Bronchus fibroblast of lung (primary cell): ENCODE results near the genes REG1B and SFTPB.

- RAMPAGE, long total RNA = no peak
Observed at GRCh38 chr2:79087821-79088330, at the start of gene REG1B. Gene REG1B (minus strand): TSS chr2:79087993.

DNA sequence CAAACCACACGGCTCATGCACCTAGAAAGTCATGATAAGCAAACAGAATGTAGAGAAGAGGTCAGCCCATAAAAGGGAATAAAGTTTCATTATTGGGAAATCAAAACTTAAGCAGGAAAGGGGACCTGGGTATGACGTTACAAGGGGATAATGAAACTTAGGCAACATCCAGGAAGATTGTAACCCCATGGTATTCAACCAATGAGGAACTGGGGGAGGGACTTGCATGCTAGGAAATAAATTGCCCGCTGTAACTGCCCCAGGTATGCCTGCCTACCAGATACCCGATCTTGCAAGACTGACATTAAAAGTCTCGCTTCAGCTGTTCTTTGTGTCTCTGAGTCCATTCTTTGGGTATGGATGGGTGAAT, 1679.0 kb downstream of the SUCLG1 start:
- RAMPAGE, long total RNA = no peak

- RAMPAGE, long total RNA = no peak
Observed at GRCh38 chr2:82797156-82797823, 1661.8 kb downstream of the SUCLG1 start.

DNA sequence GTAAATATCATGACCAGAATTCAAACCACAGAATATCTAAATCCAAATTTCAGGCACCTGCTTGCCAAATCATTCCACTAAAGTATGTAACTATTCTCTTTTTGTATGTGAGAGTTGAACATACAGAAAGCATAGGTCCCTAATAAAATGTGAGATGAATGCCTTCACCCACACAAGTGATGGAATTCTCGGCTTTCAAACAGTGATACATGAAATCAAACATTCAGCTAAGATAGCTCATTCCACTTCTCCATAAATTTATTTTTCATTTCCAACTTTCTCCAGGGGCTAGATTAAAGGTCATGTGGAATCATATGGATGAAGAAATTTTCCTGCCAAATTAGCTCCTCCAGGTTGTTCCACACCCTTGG, 721.6 kb downstream of the SUCLG1 start:
- RAMPAGE, long total RNA = no peak

GRCh38 chr2:84686900-84687359, 170.6 kb downstream of the DNAH6 start:
- RAMPAGE, long total RNA = no peak

- RAMPAGE, long total RNA = no peak
Observed at GRCh38 chr2:84781923-84782405, 98.9 kb downstream of the TRABD2A start.

DNA sequence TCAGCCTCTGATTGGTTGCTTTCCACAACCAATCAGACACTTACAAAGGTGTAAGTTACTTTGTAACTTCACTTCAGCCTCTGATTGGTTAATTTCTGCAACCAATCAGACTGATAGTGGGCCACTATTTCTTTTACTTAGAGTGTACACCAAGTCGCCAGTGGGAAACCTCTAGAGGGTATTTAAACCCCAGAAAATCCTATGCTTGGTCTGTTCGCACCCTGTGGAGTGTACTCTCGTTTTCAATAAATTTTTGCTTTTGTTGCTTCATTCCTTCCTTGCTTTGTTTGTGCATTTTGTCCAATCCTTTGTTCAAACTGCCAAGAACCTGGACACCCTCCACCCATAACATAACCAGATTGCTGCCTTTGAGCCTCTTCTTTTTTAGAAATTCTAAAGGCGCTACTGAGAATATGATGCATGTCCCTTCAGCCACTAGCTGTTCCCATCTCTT, 19.5 kb downstream of the TMSB10 start:
- RAMPAGE, long total RNA = no peak

- RAMPAGE, long total RNA = no peak
Observed at GRCh38 chr2:84925541-84926409, 20.3 kb downstream of the TMSB10 start.

GRCh38 chr2:84926729-84927406, 21.4 kb downstream of the TMSB10 start:
- RAMPAGE, long total RNA = no peak

DNA sequence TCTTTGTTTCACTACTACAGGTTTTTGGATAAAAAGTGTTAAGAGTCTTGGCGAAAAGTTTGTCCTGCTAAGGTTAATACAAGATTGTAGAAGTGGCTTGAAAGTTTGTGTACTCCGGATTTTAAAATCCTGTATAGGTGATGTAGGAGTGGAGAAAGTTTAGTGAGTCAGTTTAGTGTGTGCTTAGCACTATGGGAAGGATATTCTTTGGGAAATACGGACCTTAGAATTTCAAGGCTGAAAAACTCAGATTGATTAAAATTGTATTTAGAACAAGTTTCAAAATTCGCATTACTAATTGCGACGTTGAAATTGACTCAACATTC, 1.5 kb downstream of the KCMF1 start:
- RAMPAGE, long total RNA = no peak

- RAMPAGE, long total RNA = no peak
Observed at GRCh38 chr2:84989623-84990272, 18.8 kb downstream of the KCMF1 start.

- RAMPAGE, long total RNA = no peak
Observed at GRCh38 chr2:85132888-85133185, 355 bp upstream of the TCF7L1 start.

DNA sequence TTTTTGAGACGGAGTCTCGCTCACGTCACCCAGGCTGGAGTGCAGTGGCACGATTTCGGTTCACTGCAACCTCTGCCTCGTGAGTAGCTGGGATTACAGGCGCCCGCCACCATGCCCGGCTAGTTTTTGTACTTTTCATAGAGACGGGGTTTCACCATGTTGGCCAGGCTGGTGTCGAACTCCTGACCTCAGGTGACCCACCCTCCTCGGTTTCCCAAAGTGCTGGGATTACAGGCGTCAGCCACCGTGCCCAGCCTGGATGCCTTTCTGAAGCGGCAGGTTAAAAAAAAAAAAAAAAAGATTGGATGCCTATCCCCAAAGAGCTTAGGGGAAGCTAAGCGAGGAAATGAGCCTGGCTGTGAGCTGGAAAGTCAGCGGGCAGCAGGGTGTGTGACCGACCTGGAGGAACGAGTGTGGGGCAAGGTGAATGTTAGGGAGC, 59.3 kb downstream of the TGOLN2 start:
- RAMPAGE, long total RNA = no peak

GRCh38 chr2:85306110-85306743, 21.6 kb downstream of the TGOLN2 start:
- RAMPAGE, long total RNA = no peak

- RAMPAGE, long total RNA = no peak
Observed at GRCh38 chr2:85353762-85354309, 492 bp downstream of the RETSAT start.

DNA sequence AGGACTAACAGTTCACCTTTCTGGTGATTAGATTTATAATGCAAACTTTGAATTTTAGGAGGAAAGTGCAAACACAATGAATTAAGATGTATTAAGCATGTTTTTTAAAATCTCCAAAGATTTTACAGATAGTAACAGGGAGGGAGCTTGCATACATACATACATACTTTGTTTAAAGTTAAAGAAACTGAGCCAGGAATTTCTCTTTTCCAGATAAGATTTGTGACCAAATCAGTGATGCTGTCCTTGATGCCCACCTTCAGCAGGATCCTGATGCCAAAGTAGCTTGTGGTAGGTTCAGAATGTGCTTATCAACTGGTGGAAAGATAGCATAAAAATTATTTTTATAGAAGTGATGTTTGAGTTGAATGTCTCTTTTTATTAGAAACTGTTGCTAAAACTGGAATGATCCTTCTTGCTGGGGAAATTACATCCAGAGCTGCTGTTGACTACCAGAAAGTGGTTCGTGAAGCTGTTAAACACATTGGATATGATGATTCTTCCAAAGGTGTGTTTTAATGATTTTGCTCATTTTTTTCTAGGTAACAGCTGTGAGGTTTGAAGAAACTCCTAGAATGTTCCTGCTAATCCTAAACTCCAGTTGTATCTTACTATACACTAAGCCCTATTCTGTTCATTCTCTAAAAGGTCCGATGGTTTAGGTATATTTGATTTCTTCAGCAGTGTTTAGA, 2.0 kb downstream of the MAT2A start:
- RAMPAGE, long total RNA = no peak

DNA sequence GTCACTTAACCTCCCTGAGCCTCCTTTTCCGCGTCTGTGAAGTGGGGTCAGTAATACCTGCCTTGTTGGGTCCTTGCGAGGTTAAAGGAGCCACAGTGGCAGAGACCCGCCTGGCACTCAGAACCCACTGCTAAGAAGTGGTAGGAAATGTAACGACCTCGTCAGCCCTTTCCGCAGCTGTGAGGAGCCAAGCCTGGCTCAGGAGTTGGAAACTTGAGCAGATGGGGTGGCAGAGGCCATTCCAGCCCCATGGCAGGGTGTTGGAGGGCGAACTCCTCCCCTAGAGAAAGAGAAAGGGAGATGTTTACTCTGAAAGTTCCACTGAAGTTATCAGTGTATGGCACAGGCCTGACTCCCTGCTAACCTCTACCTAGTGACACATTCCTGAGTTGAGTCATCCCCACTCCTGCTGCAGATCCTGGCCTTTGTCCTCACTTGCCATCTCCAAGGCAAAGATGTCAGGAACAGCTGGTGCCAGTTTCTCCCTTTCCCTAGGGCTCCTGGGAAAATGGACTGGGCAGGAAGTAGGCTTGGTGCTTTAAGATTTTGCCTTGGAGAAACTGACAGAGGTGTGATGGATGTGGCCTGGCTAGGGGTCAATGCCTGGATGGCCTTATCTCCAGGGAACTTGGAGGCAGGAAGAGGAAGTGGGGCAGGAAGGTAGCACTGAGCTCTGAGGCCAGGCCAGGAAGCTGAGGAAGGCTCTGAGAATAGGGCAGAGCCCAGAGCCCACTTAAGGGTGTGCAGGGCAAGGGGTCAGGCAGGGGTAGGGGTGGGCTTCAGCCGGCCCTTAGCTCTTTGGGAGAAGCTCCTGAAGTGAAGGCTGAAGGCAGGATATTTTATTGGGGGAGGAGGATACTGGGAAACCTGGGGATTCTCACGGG, 835 bp downstream of the VAMP5 start:
- RAMPAGE, long total RNA = no peak

DNA sequence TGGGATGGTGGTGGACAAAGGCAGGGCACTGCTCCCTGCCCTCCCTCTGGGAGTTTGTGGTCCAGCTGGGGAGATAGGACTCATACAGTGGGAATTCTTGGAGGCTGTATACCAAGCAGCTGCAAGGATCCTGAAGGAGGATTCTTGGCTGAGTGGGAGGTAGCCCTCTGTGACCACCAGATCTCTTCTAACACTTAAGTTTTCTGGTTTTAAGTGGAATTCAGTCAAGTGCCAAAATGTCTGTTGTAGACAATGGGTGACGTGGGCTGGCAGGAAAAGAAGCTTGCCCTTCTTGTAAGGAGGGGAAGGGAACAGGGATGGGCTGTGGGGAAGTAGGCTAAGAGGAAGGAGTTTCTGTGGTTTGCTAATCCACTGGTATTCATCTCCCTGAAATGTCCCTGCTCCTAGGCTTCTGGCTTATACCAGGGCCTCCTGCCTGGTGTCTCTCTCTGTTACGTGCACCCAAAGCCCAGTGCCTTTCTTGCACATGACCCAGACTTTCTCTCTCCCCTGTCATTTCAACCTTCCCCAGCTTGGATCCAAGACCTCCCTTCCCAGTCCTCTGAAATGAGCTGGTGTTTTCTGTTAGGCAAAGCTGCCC, 5.1 kb upstream of the RNF181 start:
- RAMPAGE, long total RNA = no peak

- RAMPAGE, long total RNA = no peak
Observed at GRCh38 chr2:85667868-85668464, at the start of gene SFTPB. Gene SFTPB (minus strand): TSS chr2:85668199.

DNA sequence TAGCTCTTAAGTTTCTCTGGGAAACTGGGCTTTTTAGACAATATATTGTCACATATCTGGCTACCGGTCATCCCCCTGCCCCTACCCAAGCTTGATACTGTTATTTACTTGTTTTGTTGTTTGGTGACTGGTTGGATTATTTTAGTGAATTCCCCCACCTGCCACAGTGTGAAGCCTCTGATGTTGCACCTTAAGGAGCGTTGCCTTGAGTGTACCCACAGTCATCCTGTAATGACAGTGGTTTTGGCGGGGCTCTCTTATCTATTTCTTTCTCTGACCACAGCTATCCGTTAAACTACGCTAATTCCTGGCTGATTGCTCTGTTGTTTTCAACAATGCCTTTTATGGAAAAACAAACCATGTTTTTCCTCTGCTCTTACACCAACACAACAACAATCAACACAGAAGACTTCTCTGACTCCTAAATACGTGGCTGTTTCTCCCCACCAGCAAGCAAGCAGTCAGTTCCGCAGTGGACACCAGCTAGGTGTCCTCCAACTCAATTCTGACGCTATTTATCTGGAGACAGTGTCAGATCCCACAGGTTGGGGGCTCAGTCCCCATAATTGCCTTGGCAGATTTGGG, 10.9 kb downstream of the GNLY start:
- RAMPAGE, long total RNA = no peak